Neural cell (in vitro differentiated cells): ENCODE measurements around a stretch of chr2.

GRCh38 chr2:191963512-191963711 is 116.5 kb upstream of the CAVIN2 start:
- RAMPAGE, long total RNA = no peak

DNA sequence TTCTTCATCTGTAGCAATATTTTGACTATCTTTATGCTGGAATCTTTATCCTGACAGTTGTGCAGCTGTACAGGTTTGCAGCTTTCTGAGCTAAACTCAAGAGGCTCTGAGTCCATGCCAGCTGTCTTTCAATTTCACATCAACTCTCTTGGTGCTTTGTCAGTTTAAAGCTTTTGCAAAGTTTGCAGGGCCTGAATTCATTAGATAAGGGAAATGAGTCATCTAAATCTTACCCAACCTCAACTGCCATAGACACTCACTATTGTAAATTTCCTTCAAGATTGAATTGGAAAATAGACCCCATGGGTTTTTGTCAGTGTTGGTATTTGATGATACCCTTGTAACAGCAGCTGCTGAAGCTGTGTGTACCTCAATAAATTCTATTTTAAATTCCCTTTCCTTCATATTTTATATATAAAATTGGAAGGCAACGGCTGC is 170.0 kb upstream of the SLC39A10 start:
- RAMPAGE, long total RNA = no peak

- RAMPAGE, long total RNA = no peak
These were observed 38.2 kb downstream of the SLC39A10 start for GRCh38 chr2:195695024-195695842.

DNA sequence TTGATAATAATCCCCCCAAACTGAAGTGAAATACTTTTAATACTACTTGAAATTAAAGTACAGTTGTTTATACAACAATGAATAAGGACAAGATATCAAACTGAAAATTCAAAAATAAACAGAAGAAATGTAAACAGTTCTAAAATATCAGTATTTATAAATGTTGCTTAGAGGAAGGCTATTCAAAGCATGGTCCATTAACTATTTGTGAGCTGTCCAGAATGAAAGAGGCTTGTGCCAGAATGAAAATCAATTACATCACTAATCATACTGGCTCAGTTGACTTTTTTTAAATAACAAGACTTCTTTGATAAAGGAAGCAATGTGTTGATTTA is 37.5 kb downstream of the STK17B start:
- RAMPAGE, long total RNA = no peak

GRCh38 chr2:196134335-196134641 is 37.1 kb downstream of the STK17B start:
- RAMPAGE, long total RNA = no peak

DNA sequence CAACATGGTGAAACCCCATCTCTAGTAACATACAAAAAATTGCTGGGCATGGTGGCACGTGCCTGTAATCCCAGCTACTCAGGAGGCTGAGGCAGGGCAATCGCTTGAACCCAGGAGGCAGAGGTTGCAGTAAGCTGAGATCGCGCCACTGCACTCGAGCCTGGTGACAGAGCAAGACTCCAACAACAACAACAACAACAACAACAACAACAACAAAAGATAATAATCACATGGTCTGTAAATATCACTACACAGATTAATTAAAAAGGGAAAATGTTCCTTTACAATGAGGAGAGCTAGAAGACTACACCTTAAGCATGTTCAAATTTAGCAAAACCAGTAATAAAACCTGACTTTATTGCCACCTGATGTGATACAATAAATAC is 17.3 kb downstream of the STK17B start:
- RAMPAGE, long total RNA = no peak

DNA sequence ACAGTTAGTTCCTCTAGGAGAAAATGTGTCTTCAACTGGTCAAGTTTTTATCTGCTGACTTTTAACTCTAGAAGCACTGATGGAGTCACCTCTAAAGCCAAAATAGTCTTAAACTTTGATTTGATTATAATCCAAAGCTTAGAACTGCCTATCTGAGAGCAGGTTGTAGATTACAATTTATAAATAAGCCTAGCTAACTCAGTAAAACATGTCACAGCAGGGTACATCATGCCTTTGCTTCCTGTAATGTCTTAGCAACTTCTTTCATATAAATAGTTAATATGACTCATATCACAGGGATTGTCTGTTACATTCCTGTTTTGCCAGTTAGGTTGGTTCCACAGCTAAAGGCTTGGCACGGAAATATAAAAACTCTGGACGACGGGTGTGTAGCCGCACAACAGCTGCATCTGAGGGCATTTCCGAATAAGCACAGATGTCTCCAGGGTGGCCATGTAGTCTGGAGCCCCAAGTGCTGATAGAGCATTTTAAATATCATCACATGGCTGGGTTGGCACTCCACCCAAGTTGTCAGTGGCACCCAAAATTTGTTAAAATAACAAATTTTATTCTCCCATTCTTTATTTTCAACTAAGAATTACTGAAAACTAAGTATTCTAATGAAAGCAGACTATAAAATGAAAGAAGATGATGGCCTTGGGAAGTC is 61.6 kb upstream of the STK17B start:
- RAMPAGE, long total RNA = no peak

DNA sequence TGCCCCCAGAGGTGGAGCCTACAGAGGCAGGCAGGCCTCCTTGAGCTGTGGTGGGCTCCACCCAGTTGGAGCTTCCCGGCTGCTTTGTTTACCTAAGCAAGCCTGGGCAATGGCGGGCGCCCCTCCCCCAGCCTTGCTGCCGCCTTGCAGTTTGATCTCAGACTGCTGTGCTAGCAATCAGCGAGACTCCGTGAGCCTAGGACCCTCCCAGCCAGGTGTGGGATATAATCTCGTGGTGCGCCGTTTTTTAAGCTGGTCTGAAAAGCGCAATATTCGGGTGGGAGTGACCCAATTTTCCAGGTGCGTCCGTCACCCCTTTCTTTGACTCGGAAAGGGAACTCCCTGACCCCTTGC is 66.4 kb downstream of the HECW2 start:
- RAMPAGE, long total RNA = no peak

GRCh38 chr2:196633380-196633857 is 6.1 kb upstream of the CCDC150 start:
- RAMPAGE, long total RNA = no peak

GRCh38 chr2:196718819-196719446 is 79.4 kb downstream of the CCDC150 start:
- RAMPAGE, long total RNA = no peak

DNA sequence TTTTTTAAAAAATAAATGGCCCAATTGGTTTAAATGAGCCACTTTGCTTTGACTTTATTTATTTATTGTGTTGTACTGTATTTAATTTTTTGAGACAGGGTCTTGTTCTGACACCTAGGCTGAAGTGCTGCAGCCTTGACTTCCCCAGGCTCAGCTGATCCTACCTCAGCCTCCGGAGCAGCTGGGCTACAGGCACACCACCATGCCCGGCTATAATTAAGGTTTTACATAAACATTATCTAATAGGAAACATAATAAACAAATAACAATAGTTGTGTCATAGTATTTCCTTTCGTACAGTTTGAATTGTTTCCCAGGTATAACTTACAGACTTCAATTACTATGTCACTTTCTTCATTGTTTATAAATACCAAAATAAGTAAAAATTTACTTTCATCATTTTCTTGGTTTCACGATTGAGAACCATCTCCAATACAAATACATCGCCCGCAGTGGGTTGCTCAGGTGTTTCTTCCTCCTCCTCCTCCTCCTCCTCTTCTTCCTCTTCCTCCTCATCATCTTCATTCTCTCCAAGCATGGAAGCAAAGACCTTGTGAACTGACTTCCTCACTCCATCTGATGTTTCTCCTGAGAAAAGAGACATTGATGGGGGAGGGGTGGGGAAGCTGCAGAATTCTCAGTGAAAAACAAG is 6.8 kb downstream of the GTF3C3 start:
- RAMPAGE, long total RNA = no peak

DNA sequence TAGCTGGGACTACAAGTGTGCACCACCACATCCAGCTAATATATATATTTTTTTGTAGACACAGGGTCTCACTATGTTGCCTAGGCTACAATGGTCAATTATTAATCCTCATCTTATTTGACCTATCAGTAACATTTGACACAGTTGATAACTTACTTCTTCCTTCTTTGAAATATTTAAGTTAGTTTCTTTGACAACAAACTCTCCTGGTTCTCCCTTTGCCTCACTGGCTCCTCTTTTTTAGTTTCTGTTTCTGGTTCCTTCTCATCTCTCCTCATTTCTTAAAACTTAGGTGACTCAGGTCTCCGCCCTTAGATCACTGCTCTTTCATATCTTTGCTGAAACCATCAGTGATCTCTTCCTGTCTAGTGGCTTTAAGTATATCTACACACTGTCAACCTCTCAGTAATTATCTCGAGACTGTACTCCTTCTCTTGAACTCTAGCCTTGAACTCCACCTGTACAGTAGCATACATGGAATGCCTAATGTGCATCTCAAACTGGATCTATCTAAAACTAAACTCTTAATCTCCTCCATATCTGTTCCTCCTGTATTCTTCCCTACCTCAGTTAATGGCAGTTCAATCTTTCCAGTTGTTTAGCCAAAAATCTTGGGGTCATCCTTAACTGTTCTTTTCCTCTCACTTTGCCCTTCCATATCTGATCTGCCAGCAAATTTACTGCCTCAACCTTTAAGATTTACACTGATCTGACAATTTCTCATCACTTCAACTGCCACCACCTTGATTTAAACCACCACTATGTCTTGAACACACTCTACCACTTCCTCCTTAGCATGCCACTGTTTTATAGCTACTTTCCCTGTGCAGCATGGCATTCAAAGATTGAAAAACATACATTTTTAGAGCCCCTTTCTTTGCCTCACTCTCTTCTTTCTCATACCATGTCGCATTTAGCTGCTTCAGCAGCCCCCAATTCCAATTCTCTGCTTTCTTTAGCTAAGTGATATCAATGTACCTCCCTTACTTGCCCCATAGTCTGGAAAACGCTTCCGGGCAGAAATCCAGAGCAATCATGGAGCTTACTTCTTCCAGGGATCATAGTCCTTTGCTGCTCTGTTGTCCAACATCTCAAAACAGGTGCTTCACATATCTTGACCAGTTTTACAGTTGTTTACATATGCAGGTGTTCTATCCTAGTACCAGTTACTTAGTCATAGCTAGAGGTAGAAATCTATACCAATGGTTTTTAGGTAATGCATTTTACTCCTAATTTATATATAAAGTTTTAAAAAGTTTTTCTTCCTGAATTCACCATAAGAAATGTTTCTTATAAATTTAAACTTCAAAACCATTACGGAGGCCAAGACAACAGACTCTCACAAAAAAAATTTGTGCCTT is 11.1 kb downstream of the PGAP1 start:
- RAMPAGE, long total RNA = no peak

- RAMPAGE, long total RNA = no peak
These were observed 61.4 kb upstream of the PGAP1 start for GRCh38 chr2:196987606-196988516.

- RAMPAGE, long total RNA = no peak
These were observed 152.4 kb downstream of the ANKRD44 start for GRCh38 chr2:197158214-197158515.

DNA sequence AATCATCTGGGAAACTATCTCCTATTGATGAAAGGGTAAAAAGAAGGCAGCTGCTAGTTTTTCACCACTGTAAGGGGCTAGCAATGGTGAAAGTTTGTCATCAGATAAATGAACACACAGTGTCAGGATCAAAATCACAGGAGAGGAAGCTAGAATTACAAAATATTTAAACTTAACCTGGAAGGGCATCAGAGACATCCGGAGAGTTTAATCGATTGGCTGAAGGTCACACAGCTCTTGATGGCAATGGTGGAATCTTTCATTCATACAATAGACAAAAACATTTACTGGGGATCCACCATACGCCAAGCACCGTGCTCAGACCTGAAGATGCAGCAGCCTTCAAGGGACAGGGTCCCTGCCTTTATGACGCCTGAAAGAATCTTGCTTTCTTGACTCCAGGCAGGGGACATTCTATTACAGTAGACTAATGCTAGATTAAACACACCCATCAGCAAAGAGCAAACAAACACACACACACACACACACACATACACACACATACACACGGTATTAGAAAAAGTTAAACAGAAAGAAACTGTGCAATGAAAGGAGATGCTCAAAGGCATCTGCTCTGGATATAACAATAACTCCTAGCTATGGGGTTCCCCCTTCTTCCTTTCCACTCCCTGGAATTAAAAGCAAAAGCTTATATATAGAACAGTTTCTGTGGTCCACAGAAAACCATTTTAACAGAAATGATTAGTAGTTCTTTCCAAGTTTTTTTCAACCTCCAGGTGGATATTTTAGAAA is 151.9 kb downstream of the ANKRD44 start:
- RAMPAGE, long total RNA = no peak

DNA sequence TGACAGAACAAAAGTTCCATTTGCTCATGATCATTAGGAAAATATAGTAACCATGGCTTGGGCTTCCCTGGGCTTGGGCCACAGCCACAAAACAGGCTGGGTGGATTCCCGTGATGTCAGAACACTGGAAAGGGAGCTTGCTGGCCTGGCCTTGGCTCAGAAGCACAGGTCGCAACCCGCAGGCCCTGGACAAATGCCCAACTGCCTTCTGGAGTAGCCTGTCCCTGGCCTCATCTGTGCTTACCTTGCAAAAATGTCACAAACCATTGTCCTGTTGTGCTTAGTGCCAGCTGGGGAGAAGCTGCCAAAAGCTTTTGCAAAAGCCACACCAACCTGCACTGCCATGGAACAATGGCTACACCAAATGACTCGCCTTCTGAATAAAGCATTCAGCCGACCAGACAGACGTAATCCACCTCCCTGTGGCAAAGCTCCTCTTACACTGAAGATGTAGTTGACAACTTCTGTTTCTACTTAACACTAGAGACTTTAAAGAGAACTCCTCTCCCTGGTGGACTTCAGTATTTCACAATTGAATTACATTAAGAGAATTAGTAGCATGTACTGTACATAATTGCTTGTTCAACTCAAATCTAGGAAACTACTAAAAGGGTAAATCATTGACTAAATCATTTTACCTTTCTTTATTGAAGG is 125.5 kb downstream of the ANKRD44 start:
- RAMPAGE, long total RNA = no peak

DNA sequence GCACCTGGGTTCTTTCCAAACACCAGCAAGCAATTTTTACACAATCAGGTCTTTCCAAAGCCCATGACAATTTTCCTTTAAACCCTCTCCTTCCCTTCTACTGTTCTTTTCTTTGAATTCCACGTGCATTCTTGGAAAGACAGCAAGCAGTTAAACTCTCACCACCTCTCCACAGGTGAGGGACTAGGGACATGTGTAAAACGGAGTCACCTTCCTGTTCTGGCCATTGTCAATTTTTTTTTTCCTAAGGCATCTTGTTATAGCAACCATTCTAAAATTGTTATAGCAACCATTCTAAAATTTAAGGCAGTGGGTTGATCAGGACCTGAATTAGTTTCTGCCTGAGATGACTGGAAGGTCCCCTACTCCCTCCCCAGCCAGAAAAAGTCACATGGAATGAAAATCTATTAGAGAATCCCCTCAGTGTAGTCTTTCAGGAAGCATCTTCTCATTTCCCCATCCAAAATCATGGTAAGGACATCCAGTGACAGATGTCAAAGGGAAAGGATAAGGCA is 113.8 kb downstream of the ANKRD44 start:
- RAMPAGE, long total RNA = no peak

DNA sequence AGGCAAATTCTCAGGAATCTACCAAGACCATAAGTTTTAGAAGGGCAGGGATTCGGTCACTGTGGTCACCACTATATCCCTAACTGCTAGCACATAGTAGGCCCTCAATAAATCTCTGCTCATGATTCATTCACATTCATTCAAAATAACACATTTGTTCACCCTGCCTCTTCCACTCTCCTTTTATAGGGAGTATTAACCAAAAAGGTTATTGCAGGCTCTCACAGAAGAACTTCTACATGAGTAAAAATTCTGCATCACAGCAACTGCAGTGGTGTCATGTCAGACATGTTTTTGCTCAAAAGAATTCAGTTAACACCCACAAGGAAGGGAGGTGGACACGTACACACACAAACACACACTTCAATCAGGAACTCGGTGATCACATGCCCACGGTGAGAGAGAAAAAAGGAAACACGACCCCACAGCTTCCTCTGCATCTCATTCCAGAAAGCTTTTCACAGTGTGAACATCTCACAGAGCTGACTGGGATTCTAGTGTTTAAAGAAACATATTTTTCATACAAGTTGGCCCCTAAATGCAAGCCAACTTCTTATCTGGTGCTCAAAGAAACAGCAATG is 98.0 kb downstream of the ANKRD44 start:
- RAMPAGE, long total RNA = no peak

DNA sequence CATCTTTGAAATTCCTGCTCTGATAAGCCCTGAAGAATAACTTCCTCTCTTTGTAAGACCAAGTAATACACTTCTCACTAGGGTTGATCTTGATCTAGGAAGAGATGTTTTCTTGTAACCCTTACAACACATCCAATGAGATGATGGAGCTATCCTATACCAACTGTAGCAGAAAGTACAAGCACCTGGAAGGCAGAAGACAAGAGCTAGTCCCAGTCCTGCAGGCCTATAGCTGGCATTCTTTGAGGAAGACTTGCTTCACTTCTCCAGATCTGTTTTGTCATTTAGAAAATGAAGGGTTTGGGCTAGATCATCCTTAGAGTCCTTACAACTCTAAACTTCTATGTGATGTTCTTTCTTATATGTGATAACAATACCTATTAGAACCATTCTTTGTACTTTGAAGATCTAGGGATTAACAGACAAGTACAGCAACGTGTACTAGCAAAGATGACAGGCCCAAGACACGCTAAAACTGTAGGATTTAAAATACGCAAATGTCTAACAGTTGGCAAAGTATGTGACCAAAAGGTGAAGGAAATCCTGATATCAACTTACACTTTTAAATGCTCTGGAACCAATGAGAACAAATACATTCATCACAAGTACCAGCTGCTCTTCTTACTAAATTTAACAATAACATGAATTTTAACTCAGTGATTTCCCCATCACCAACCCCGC is 1.7 kb downstream of the ANKRD44 start:
- RAMPAGE, long total RNA = no peak

GRCh38 chr2:197356108-197356395 is 45.5 kb upstream of the ANKRD44 start:
- RAMPAGE, long total RNA = no peak